Left cardiac atrium (tissue), 1 donor: ENCODE data around the genes CEBPZOS, RMDN2 and ARHGEF33.

DNA sequence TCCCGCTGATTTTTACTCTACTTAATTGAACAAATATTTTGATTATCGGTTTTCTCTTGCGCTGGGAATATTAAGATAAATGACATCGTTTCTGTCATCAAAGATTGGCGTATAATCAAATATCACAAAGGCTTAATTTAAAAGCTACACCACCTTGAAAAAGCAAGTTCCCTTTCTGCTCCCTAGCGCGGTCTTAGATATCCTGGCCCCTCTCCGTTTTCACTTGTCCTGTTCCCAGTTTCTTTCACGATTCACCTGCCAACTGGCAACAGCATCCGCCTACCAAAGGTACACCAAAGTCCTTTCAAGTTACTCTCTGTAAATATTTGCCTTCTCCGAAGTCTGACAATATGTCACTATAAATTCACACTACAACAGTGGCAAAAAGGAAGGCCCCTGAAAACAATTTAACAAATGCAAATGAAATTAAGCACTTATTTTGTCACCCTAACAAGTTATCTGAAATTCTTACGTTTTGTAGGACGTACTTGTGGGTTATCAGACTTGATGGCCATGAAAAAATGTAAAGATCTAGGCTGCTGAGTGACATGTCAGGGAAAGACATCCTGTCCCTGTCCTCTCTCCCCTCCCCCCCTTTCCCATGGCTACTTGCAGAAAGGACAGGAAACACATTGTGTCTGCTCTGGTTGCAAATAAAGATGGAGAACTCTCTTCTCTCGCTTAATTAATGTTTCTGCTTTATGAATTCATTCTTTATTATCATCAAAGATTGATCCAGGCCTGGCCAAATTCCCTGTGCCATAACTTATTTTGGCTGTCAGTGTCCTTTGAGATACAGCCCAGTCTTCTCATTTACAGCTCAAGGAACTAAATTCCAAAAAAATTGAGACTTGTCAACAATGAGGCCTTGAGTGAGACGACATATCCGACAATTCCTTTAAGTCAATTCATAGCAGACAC, 1.3 kb upstream of the STRN start:
- PRO-cap = no peak

DNA sequence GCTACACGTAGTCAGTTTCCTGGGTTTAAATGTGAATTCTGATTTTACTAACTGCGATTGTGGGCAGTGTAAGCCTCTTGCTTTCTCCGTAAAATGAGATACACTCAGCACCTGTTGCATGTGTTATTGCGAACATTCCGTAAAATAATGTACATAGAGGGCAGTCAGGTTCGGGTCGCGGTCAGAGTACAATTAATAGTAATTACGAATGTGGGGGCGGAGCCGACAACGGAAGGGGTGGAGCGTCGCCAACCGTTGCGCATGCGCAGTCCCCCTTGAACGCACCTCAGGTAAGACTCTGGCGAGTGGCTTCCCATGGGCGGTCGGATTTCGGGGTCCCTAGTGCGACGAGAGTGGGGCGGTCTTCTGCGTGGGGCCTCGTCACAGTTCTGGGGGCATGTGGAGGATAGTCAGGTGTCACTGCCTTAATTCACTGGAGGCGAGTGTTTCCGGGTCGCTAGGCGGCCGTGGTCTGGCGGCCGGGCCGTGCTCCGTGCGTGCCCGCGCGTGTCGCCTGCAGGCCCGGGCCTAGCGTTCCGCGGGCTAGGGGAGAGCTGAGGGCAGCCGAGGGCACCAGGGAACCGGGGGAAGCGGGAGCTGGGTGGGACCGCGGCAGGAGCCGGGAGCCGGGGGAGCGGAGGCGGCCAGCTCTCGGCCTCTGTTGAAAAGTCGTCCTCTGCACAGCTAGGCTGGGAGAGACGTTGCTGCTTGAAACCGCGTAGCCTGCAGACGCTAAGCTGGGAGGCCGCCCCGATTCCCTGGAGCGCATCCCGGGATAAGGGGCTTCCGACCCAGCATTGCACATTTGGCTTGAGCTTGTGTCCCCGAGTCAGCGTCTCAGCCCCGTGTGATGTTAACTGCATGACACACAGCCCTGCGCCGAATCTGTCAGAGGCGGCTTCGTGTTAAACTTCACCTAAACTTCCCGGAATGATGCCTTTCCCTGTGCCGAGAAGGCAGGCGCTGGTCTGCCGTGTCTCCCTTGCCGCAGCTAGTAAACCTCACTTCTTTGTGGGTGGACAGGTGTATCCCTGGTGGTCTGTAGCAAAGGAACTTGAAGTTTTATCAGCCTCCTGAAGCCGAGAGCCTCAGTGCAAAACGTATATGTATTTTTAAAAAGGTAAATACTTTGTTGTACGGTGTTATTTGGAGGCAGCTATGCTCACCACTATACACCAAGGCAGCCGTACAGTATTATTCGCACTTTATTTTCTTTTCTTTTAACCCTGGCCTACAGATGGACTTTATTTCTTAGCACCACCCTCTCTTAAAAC, at the start of gene CEBPZOS:
CEBPZOS (plus strand) TSS at position 266 of the 1,274 bp plus-strand sequence.
- PRO-cap = bidirectional peak, plus-strand start at position 293 of the sequence, minus-strand start at position 194 of the sequence

- PRO-cap = no peak
Measured at GRCh38 chr2:37204802-37206010, 8.9 kb downstream of the CEBPZOS start.

GRCh38 chr2:37226886-37227200, 4.6 kb downstream of the CEBPZ start:
- PRO-cap = no peak

- PRO-cap = no peak
Measured at GRCh38 chr2:37648525-37649010, 22.9 kb downstream of the CDC42EP3 start.

DNA sequence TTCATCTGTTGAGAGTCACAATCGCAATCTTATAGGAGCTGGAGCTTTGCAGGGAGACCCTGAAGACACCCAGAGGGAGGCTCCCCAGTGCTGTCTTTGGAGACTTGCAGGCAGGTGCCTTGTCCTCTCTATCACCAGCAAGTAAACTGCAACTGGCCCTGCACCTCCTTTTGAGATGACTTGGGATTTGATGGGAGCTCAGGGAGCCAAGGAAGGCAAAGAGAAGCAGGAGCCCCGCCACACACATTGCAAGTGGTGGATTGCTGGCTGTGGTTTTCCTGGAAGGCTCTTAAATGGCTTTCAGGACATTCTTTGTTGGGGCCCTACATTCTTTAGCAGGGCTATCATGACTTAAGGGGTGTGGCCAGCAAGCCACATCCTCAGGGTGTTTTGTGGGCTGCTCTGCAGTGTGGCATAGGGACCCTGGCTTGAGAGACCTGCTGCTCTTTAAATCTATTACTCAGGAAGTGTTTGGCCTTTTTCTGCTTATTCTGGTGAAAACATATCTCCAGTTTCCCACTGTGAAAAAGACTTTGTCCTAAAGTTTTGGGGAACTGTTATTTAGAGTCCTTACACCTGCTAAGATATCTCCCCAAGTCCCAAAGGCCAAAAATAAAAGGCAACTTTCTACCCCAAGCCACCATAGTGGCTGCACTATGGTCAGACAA, 40.0 kb upstream of the CDC42EP3 start:
- PRO-cap = no peak

- PRO-cap = no peak
Measured at GRCh38 chr2:37786690-37787332, 115.4 kb upstream of the CDC42EP3 start.

DNA sequence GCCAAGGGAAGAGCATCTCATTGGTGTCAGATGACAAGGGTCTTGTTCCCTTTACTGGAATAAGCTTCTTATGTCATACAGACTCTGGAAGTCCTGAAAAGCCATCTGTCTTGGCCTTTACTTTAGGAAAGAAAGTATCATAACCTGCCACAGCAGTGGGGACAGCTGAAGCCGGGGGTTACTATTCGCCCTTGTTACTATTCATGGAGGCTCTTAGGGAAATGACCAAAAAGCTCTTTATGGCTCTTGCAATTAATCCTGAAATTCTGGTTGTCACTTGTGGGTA, 96.8 kb upstream of the RMDN2 start:
- PRO-cap = no peak

DNA sequence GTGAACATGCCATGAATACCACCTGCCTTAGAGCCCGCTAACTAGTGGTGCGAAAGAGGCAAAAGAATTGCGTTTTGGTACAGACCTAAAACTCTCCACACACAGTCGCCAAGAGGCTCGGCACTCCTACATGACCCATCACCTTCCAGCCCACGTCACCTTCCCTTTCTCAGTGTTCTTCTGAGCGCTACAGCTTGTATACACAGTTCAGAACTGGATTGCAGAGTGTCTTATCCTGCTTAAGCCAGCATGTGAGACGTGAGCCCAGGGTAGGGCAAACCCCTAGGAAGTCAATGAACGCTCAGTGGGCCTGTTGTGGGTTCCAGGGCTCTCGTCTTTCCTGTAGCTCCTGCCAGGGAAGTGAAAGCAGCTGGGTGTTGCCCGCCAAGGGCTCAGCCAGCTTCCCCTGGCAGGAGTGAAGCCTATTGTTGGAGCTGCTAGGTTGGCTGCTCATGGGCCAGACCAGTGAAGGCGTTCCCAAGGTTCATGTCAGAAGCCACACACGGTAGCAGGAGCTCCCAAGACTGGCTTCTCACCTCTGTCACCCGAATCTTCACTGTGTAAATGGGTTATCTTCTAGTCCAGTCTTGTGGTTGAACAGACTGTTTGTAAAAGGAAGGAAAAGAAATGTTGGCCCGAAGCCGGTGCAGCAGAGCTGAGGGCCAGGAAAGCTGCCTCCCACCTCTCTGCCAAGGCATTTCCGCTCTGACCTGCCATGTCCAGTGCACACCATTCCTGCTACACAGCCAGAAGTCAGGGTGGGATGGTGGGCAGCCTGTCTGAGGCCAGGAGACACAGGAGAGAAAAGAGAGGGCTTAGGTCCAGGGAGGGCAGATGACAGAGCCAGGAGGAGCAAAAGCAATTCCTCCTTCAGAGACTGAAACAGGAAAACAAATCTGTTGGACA, 69.7 kb upstream of the RMDN2 start:
- PRO-cap = no peak

GRCh38 chr2:37924827-37926001, at the start of gene RMDN2:
Gene RMDN2 (plus strand): TSS chr2:37925287.
- PRO-cap = bidirectional peak, plus-strand start at chr2:37925069, minus-strand start at chr2:37924780; bidirectional peak, plus-strand start at chr2:37925527, minus-strand start at chr2:37925417

- PRO-cap = no peak
Measured at GRCh38 chr2:38071035-38071377, 4.9 kb downstream of the CYP1B1 start.

- PRO-cap = no peak
Measured at GRCh38 chr2:38128618-38129076, 52.7 kb upstream of the CYP1B1 start.

- PRO-cap = no peak
Measured at GRCh38 chr2:38505812-38506207, 96.9 kb downstream of the HNRNPLL start.

DNA sequence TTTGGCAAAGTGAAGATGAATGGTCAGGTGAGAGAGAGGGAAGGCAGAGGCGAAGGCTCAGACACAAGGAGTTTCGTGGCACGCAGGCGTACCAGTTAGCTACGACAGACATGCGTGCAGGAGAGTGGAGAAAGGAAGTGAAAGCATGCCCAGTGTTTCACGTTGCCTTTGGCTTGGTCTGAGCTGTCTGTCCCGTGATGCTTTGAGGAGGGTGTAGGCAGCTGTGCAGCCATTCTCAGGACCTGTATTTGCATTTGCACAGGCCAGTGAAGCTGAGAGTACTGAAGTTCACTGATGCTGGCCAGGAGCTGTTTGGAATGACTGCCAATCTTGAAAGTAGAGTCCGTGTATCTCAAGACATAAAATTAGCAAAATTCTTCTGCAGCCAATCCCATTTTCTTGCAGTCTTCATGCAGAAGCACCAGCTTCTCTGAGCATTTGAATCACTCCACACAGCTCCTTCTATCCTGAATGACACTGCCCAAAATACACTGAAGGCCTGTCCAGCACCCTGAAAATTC, 69.4 kb downstream of the HNRNPLL start:
- PRO-cap = no peak

- PRO-cap = no peak
Measured at GRCh38 chr2:38534864-38535820, 67.6 kb downstream of the HNRNPLL start.

- PRO-cap = no peak
Measured at GRCh38 chr2:38563153-38563902, 39.4 kb downstream of the HNRNPLL start.

DNA sequence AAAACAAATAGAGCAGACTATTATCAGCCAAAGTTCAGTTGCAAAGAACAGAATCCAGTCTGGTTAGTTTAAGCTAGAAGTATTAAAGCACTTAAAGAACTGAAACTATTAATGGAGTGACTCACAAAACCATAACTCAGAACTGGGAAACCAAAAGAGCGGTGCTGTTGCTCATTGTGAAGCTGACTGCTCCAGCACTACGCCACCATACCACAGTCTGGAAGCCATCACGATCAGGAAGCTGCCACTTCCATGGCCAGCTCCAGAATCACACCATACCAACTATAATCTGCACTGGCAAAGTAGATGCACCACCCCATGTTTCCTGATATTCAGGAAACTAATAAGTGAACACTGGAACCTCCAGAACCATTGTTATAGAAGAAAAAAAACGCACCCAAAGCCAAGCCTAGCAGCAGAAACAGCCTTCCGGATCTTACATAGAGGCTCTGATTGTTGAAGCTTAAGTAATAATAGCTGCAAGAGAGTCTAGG, 8.7 kb upstream of the HNRNPLL start:
- PRO-cap = no peak

GRCh38 chr2:38743016-38743545, 8.1 kb downstream of the SRSF7 start:
- PRO-cap = no peak

GRCh38 chr2:38849552-38850160, 26.1 kb downstream of the DHX57 start:
- PRO-cap = no peak

- PRO-cap = no peak
Measured at GRCh38 chr2:38889458-38890046, at the start of gene ARHGEF33. Gene ARHGEF33 (plus strand): TSS chr2:38889875.